Myometrial cell (primary cell): Measurements from ENCODE around the genes CDS2 and FERMT1.

- RAMPAGE, long total RNA, result no peak
These were observed 13.3 kb downstream of the SMOX start for GRCh38 chr20:4161712-4162616.

DNA sequence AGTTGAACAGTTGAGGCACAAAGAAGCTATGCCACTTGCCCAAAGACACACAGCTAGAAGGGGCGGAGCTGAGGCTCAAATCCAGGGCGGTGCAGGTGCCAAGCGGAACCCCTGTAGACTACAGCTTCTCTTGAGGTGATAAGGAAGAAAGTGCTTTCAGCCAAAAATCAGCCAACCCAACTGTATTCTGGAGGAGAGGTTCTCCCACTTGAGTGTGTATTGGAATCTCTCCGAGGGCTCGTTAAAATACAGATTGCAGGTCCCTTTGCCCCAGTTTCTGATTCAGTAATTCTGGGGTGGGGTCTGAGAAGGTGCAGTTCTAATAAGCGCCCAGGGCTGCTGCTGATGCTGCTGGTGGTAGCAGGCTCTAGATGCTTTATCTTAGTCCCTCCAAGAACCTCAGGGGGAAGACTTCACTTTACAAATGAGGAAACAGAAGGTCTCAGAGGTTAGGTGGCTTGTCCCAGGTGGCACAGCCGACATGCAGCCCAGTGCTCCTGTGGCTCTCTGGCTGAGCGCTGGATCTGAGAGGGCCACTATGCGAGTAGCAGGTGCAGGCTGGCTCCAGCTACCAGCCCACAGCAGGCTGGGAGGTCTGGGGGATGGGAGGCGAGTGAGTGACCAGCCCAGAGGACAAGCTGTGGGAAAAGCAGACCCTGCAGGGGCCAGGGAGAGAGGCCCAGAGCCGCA is 10.9 kb downstream of the RASSF2 start:
- RAMPAGE, long total RNA, result no peak

GRCh38 chr20:4917298-4918063 is 83.8 kb downstream of the SLC23A2 start:
- RAMPAGE, long total RNA, result no peak

DNA sequence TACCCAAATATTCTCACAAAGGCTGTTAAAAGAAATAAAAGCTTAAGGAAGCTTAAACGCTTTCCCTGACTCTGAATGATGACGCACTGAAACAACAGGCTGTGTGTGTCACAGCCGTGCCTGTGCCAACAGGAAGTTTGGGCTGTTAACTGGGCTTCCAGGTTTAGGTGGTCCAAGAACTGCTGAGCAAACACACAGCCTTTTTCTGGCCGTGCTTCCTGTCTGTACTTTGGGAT is 75.2 kb downstream of the SLC23A2 start:
- RAMPAGE, long total RNA, result no peak

GRCh38 chr20:4926469-4926884 is 74.8 kb downstream of the SLC23A2 start:
- RAMPAGE, long total RNA, result no peak

- RAMPAGE, long total RNA, result no peak
These were observed 23.0 kb downstream of the SLC23A2 start for GRCh38 chr20:4978177-4978909.

- RAMPAGE, long total RNA, result no peak
These were observed 1.1 kb downstream of the PCNA start for GRCh38 chr20:5118567-5119084.

DNA sequence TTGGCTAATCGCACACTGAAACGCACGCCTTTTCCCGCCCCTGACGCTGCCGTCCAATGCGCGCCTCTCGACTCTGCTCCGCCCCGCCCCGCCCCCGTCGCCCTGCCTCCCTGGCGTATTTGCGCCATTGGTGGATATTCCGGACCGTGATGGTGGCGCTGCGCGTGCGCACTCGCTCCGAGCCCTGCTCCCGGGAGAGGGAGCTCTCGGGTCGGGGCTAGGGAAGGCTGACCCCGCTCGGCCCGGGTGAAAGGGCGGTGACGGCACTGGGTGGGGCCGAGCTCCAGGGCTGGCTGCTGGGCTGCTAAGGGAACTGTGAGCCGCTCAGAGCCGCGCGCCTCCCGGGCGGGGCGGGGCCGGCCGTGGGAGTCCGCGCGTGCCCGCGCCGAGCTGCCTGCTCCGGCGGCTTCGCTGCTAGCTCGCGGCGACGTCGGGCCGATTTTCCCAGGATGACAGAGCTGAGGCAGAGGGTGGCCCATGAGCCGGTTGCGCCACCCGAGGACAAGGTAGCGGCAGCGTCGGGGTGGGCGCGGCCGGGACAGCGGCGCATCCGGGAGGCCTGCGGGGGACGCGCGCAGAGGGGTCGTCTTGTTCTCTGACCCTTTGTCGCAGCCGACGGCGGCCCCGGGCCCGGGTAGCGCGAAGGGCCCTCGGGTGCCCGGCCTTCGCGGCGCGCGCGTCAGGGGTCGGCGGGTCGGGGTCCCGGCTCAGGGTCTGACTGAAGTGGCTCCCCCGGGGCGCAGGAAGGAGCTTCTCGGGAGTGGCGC is at the start of gene CDS2:
TSS of gene CDS2 (plus strand) at position 365 of the 767 bp plus-strand sequence.
- RAMPAGE, long total RNA, result no peak

- RAMPAGE, long total RNA, result no peak
These were observed 70.2 kb downstream of the GPCPD1 start for GRCh38 chr20:5540668-5541024.

DNA sequence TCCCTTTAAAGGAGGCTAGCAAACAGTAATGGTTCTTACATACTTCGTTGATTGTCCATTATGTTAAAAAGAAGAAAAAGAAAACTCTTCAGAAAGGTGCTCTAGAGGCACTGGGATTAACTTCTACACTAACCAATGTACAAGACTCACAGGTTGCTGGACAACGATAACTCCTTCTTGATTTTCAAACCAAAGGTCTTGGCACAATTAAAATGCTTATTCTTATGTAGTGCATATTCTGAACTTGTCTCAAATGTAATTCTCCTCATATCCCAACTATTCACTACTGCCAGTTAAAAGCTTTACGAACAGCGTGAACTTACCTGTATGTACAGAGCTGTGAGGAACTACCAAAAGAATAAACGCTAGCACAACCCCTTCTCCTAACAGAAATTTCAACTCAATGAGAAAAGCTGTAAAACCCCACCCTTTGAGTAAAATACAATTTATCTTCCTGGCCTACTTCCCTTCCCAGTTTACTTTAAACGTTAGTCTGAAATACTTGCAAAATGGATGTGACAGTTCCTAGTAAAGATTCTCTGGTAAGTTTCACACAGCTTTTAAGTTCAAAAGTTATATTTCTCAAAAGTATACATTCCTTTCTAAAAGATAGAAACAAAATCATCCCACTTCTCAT is 26.2 kb downstream of the GPCPD1 start:
- RAMPAGE, long total RNA, result no peak

DNA sequence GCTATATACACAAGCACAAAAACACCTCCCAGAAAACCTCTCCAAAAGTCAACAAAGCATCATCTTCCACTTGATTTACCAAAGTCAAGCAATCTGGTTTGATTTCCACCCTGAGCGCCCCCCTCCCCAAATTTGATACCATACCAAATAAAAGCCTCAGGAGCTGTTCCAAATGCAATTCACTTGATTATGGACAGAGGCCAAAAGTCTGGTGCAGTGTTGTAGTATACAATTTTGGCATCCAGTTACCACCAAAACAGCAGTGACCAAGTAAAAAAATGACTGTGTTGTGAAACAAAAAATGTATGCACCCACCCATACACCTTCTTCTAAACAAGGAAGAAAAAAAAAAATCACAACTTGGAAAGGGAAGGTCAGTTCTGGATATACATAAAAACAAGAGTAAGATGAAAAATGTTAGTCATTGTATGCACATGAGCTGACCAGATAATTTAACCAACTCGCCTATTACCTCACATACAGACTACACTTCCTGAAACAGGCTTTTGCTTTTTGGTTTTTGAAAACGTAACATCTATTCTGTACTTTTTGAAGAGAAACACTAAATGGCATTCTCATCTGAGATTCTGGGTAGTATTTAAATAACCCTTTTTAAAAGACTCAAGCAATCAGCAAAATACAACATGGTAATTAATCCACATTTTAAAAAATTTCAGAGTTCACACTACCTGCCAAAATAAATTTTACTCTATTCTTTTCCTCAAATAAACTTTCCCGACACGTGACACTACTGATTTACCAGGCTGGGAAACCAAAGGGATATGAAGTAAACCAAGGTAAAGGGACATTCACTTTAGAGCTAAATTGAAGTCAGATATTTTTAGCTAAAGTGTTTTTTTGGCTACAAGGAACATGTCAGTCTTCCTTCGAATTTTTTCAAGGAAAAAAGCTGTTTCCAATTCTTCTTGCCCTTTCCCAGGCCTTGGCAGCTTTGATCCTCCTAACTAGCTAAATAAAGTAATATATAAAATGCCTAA is 2.2 kb downstream of the GPCPD1 start:
- RAMPAGE, long total RNA, result no peak

DNA sequence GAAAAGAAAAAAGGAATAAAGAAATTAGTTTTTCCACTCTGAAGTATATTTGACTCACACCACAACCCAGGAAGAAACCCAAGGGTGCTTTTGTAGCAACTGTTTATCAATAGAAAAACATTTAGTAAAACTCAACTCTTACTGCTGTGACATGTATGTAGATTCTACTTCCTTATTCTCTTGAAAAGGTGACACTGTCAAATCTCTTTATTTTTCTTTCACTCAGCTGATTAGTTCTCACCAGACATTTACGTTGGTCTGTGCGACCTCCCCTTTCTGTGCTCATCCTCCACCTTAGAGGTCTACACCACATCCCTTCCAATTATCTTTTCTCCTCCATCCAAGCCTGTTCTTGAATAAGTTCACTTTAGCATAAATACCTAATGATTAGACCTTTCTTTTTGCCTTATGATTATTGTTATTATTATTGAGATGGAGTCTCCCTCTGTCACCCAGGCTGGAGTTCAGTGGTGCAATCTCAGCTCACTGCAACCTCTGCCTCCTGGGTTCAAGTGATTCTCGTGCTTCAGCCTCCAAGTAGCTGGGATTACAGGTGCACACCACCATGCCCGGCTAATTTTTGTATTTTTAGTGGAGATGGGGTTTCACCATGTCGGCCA is 39.7 kb upstream of the GPCPD1 start:
- RAMPAGE, long total RNA, result no peak

GRCh38 chr20:5658859-5659277 is 48.1 kb upstream of the GPCPD1 start:
- RAMPAGE, long total RNA, result no peak

- RAMPAGE, long total RNA, result no peak
These were observed 12.9 kb upstream of the SHLD1 start for GRCh38 chr20:5737063-5737899.

- RAMPAGE, long total RNA, result no peak
These were observed 31.6 kb downstream of the SHLD1 start for GRCh38 chr20:5781876-5782080.

DNA sequence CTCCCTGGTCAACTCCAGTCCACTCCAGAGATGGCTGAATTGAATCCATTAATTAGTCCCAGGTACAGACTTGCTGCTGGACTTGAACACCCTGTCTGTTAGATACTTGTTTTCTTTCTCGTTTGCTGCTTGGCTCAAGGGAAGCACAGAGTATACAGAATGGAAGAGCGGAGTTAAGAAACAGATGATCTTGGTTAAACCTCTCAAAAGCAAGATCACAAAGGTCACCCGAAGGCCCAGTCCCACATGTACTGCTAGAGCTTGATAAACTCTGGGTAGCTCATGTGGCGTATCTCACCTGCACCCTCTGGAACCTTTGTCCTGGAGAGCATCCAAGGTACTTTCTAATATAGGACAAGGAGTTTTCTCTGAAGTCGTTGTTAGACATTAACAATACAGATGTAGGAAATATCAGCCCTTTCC is 31.9 kb downstream of the SHLD1 start:
- RAMPAGE, long total RNA, result no peak

- RAMPAGE, long total RNA, result no peak
These were observed 67.2 kb upstream of the CHGB start for GRCh38 chr20:5843878-5844784.

DNA sequence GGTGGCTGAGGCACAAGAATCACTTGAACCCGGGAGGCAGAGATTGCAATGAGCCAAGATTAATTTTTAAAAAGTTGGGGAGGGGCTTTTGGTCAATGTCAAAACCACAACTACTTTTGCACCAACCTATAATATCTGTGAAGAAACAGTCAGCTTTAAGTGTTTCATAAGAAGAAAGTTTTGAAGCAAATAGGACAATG is 63.0 kb upstream of the CHGB start:
- RAMPAGE, long total RNA, result no peak

DNA sequence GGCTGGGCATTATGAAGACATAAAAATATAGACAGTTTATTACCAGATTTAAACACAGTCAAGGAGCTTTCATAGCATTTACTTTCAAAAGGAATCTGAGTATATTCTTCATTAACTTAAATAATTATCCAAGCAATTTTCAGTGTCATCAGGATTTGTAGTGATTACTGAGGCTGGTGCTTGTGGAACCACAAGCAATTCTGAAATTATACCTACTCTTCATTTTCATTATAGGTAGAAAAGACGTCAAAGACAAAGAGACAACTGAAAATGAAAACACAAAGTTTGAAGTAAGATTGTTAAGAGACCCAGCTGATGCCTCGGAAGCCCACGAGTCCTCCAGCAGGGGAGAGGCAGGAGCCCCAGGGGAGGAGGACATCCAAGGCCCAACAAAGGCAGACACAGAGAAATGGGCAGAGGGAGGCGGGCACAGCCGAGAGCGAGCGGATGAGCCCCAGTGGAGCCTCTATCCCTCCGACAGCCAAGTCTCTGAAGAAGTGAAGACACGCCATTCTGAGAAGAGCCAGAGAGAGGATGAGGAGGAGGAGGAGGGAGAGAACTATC is 10.9 kb downstream of the CHGB start:
- RAMPAGE, long total RNA, result no peak

DNA sequence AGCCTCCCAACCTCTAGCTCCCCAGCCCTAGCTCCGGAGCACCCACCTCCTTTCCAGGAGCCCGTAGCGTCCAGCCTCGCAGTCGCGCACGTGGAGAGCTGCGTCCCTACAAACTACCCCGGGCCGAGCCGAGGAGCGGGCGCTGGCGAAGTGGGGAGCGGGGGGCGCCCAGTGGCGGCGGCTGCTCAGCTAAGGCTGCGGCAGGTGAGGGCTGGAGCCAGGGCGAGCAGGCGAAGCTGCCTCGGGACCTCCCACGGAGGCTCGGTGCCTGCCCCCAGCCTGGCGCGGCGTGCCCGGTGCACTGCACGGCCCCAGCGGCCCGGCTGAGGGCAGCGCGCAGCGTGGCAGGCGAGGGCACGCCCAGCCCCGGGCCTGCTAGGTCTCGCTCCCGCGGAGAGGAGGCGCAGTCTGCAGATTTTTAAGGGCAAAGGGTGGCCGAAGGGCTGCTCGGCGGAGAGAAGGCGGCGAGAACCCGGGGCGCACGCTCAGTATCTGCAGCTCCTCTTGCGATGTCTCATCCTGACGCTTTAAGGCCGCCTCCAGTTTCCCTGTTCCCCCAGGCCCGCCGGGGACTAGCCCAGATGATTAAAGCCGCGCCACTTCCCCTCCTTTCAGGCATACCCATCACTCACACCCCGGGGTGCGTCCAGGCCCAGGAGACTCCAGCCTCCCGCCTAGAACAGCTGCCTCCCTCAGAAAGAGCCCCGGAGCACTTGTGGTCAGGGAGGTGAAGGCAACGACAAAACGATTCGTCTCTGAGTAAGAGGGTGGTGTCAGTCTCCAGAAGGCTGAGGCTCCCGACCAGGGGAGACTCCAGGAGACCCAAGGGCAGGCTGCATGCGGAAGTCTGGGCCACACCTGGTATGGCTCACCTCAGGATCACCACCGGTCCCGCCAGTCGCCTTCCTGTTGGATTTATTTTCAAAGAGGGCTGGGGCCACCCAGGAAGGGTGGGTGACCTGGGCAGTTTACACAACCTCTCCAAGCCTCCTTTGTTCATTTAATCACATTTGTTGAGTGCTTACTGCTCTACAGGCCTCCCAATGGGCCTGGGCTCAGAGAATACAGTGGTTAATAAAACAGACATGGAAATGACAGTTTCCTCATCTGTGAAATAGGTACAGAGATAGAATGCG is at the start of gene FERMT1:
TSS of gene FERMT1 (minus strand) at position 303 of the 1,136 bp plus-strand sequence.
- RAMPAGE, long total RNA, result no peak